ENCODE data around the gene LPIN1.

- RRBS: 2% methylated on average over 30 of the region's 41 CpGs
Observed at GRCh38 chr2:10302377-10302819, 306 bp upstream of the HPCAL1 start.

DNA sequence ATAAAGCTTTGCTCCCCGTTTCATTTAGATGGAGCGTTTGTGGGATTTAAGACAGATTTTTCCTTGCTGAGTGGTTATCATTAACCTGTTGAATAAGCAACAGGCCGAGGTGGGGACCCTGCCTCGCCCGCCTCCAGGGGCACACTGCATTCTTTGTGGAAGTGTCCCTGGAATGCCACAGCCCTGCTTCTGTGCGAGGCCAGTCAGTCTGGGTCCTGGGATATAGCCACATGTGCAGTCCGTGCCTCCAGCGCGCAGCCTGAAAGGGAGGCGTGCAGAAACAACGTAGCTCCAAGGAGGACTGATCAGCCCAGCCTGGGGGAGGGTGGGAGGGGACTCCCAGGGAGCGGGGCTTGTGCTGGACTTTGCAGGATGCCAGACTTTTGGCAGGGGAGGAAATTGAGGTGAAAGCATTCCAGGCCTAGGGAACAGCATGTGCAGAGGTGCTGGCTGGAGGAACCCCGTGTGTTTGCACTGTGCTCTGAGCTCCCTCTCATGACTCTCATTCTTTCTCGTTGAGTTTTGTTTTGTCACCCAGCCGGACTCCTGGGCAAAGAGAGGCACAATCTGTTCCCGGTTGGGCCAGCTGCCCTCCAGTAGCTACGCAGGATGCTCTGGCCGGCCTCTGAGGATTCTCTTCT lies 39.6 kb downstream of the HPCAL1 start:
- RRBS: 25% methylated on average over 3 of the region's 18 CpGs

GRCh38 chr2:10389253-10390129 lies 58.6 kb downstream of the ODC1 start:
- RRBS: no CpG with 5 or more reads among the region's 9 CpGs

GRCh38 chr2:10404673-10405259 lies 43.4 kb downstream of the ODC1 start:
- RRBS: no CpG with 5 or more reads among the region's 14 CpGs

- RRBS: no CpG with 5 or more reads among the region's 32 CpGs
Observed at GRCh38 chr2:10427222-10428115, 20.7 kb downstream of the ODC1 start.

GRCh38 chr2:10447398-10447846 lies 705 bp downstream of the ODC1 start:
- RRBS: 3% methylated on average over 13 of the region's 29 CpGs

DNA sequence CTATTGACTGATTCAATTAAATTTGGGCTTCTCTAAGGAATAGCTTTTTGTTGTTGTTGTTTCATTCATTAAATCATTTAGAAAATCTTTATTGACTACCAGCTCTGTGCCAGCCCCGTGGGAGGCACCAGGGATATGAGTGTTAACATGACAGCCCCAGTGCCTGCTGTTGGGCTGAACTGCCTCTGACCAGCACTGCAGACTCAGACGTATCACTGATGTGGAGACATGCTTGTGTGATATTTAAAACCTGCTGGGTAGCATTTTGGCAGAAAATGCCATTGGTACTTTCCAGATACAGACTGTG lies 38.6 kb upstream of the KCNF1 start:
- RRBS: no CpG with 5 or more reads among the region's 2 CpGs

GRCh38 chr2:10873480-10874293 lies 38.0 kb upstream of the KCNF1 start:
- RRBS: no CpG with 5 or more reads among the region's 11 CpGs

DNA sequence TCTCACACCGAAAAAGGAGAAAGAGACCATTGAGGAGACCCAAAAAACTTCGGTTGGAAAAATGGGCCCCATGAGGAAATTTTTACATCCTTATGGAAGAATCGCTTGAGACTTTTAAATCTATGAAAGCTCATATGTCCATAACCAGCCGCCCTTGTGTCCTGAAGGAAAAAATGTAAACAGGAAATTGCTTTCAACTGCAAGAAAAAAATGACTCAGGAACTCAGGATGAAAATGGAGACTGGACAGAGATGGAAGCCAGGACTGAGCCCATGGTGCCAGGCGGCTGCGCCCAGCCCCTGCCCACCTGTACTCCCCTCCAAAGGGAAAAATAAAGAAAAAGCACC lies 59.2 kb upstream of the C2orf50 start:
- RRBS: no CpG with 5 or more reads among the region's 6 CpGs

GRCh38 chr2:11121565-11122026 lies 11.3 kb upstream of the C2orf50 start:
- RRBS: no CpG with 5 or more reads among the region's 9 CpGs

DNA sequence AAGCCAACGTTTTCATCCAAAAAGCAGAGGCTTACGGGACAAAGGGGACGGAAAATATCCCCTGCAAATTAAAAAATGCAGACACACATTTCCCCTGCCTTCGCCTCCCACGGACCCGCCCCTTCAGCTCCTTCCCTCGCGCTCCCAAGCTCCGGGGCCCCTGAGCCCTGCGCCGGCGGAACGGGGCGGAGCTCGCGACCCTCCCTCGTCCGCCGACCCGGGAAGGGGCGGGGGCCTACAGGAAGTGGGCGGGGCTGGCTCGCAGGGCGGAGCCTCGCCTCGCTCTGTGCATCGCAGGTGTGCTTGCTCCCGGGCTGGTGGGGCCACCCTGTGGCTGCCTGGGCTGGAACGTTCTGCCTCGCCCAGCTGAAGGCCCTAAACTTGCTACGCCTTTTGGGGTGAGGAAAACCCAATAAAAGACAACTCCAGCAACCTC lies 3.1 kb upstream of the C2orf50 start:
- RRBS: 2% methylated on average over 15 of the region's 31 CpGs

DNA sequence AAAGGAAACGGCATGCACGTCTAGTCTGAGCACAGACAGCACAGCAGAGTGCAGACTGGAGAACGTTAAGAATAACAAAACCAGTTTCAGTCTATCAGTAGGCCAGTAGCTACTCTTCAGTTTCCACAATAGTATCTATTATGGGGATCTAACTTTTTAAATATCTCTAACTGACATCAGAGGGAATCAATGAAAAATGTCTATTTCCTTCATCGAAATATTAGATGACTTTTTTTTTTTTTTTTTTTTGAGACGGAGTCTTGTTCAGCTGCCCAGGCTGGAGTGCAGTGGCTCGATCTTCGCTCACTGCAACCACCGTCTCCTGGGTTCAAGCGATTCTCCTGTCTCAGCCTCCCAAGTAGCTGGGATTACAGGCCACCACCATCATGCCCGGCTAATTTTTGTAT lies 26.1 kb downstream of the SLC66A3 start:
- RRBS: no CpG with 5 or more reads among the region's 10 CpGs

GRCh38 chr2:11213294-11214113 lies 58.2 kb downstream of the SLC66A3 start:
- RRBS: no CpG with 5 or more reads among the region's 6 CpGs

DNA sequence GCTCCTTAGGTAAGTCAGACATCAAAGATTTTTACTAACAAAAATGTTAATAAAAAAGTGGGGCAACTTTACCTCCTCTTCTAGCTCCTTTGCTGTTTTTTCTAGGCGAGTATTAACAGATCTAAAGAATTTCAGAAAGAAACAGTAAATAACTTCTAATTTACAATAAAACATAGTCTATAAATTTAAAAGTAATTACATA lies 60.7 kb downstream of the SLC66A3 start:
- RRBS: no CpG with 5 or more reads among the region's 1 CpG

- RRBS: no CpG with 5 or more reads among the region's 3 CpGs
Observed at GRCh38 chr2:11478875-11479110, 12.8 kb upstream of the E2F6 start.

GRCh38 chr2:11688792-11689296 lies 18.8 kb upstream of the NTSR2 start:
- RRBS: no CpG with 5 or more reads among the region's 10 CpGs

DNA sequence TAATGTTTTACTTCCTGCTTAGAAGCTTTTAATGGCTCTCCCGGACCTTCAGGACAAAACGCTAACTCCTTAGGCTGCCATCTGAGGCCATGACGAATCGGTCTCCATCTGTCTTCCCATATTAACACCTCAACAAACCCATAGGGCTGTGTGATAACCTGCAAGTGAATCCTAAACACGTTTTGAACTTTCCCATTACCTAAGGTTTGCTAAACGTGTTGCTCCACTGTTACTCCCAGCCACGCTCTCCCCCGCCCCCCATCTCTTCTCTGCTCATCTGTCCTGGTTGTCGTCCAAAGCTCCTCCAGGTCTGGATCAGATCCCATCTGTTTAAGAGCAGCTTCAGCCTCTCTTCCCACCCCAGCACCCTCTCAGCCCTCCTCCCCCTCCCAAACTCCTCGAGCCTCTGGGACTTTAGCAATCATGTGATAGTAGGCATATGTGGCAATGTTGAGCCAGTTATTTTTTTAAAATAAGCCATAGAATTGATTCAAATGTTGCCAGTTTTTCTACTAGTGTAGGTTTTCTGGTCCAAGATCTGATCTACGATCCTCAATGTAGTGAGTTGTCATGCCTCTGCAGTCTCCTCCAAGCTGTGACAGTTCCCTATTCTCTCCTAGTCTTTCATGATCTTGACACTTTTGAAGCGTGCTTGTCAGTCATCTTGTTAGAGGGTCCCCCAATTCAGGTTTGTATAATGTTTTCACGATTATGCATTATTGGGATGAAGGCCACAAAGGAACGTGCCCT lies 20.0 kb upstream of the LPIN1 start:
- RRBS: 55% methylated on average over 1 of the region's 14 CpGs

DNA sequence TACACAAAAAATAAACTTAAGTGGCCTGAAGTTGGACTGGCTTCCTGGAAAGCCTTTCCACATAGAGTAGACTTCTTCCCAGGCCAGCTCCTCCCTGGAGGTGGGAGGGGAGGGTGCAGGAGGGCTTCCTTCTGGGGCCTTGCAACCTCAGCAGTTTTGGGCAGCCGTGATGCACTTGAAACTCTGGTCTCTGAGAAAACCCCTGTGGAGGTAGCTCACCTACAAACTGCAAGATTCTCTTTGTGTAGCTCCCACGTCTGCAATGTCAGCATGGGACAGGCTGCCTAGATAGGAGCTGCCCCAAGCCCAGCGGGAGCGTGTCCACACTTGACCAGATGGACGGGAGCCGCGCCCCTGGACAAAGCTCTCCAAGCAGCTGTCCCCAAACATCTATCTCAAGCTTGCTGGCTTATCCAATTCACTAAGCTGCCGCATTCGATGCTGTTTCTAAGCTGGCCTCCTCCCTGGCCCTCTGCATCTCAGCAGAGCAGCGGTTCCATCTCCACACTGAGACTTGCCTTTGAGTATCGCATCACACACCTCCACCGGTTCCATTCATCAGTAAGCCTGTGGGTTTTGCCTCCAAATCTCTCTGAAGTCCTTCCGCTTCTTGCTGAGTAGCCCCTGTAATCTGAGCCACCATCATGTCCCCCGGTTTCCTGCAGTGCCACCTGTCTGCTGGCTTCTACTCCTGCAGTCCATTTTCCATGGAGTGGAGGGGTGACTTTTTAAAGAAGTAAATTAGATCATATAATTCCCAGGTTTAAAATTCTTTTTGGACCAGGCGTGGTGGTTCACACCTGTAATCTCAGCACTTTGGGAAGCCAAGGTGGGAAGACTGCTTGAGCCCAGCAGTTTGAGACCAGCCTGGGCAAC lies 1.5 kb upstream of the LPIN1 start:
- RRBS: 26% methylated on average over 2 of the region's 15 CpGs

DNA sequence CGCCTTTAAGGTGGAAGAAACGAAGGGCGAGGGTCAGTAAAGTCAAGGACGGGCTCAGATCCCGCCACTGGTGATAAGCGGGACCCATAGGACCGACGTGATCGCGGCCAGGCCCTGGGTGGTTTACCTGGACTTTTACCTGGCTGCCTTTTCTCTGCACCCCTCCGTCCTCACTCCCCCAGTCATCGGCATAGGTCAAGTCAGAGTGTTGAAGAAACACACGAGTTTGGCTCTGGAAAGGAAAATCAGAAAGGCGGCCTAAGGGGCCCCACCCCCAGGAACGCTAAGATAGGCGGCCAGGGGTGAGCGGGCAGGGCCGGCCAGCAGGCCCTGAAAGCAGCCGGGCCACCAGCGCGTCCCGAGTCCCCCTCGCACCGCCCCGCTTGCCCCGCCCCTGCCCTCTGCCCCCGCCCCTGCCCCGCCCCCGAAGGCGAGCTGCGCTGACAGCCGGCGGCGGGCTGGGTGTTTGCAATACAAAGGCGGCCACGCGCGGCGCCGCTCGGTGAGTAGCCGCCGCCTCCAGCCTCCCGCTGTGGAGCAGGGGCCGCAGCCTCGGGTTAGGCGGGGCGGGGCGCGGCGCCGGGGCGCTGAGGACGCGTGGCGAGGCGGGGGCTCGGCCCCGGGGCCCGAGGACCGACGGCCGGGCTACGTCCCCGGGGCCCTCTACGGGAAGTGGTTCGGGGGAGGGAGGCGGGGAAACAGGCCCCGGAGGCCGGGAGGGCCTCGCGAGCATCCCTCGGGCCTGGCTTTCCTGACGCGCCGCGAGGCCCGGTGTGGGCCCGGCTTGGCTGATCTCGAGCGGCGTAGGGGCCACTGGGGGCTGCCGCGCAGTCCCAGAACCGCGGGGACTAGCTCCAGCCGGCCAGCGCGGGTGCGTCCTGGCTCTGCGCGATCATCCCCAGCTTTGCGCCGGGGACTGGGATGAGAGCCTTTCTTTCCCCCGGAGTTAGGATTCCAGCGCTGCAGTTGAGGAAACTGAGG lies at the start of gene LPIN1:
TSS of gene LPIN1 (plus strand) at position 463 of the 981 bp plus-strand sequence.
- RRBS: 2% methylated on average over 45 of the region's 96 CpGs

DNA sequence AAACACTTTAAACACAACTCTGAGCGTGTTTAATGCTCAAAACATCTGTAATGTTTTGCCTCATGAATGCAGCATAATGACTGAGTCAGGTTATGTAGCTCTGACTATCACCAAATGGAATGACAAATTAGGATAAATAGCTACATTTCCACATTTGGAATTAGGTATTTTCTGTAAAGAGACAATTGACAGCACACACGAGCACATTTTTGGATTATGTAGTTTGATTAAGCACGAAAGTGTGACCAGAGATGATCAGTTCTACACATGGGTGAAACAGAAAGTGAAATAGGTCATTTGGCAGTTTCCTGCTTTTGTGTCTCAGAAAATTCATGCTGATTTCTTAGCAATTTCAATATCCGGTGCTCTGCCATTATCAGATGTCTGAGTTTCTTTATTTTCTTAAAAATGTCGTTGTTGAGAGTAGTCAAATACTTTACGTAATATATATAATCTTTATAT lies 29.0 kb downstream of the LPIN1 start:
- RRBS: no CpG with 5 or more reads among the region's 6 CpGs